ENCODE measurements around a stretch of chr21.

- RRBS: no CpG with 5 or more reads among the region's 2 CpGs
These were observed 55.1 kb upstream of the PSMG1 start for GRCh38 chr21:39238326-39238858.

- RRBS: no CpG with 5 or more reads among the region's 4 CpGs
These were observed 49.0 kb downstream of the BRWD1 start for GRCh38 chr21:39264193-39265088.

- RRBS: no CpG with 5 or more reads among the region's 13 CpGs
These were observed 3.2 kb downstream of the HMGN1 start for GRCh38 chr21:39345400-39346351.

DNA sequence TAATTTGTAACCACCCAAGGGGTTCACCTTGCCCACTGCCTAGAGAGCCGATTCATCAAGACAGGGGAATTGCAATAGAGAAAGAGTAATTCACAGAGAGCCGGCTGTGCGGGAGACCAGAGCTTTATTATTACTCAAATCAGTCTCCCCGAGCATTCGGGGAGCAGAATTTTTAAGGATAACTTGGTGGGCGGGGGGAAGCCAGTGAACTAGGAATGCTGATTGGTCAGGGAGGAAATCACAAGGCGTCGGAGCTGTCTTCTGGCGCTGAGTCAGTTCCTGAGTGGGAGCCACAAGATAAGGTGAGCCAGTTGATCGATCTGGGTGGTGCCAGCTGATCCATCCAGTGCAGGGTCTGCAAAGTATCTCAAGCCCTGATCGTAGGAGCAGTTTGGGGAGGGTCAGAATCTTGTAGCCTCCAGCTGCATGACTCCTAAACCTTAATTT lies 76.7 kb upstream of the B3GALT5 start:
- RRBS: no CpG with 5 or more reads among the region's 11 CpGs

DNA sequence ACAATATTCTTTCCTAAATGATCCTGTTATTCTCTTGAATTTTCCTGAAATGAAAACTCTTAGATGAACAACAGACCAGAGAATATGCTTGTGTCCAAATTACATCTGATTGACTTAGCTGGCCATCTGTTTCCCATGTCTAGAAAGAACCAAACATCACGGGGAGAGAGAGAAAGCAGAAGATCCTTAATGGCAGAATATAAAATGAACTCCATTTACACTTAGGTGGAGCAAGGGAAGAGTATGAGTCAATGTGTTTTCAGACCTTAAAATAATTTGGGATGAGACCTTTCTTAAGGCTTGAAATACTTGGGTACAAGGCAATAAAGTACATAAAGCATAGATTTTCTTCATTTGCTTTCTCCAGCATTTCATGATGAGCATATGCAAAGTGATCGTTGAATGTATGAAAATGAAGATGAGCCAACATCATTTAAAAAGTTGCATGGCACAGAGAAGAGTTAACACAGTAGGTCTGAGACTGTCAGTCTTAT lies 162.1 kb downstream of the DSCAM start:
- RRBS: no CpG with 5 or more reads among the region's 2 CpGs

DNA sequence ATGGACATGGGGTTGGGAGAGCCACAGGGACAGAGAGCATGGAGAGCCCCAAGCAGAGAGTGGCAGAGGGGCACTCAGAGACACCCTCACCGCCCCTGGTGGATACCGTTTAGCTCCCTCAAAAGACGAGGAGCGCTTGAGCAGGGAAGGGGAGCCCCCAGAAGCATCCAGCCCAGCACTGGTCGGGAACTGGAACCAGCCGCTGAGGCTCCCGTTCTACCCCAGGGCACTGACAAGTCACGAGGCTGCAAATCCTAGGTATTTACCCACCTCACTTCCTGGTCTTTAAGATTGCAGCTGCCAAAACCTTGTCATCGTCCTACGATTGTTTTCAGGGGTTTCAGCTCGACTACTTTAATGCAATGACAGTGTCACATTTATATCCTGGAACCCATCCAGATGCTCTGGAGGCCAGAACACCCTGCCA lies 20.9 kb upstream of the BACE2 start:
- RRBS: no CpG with 5 or more reads among the region's 11 CpGs

- RRBS: no CpG with 5 or more reads among the region's 15 CpGs
These were observed 1.2 kb upstream of the BACE2 start for GRCh38 chr21:41166751-41167240.

GRCh38 chr21:41169463-41170063 lies 1.6 kb downstream of the BACE2 start:
- RRBS: no CpG with 5 or more reads among the region's 5 CpGs

GRCh38 chr21:41171070-41171597 lies 3.2 kb downstream of the BACE2 start:
- RRBS: no CpG with 5 or more reads among the region's 11 CpGs

GRCh38 chr21:41202061-41202491 lies 34.1 kb downstream of the BACE2 start:
- RRBS: no CpG with 5 or more reads among the region's 5 CpGs

GRCh38 chr21:41210324-41210888 lies 42.4 kb downstream of the BACE2 start:
- RRBS: no CpG with 5 or more reads among the region's 13 CpGs

GRCh38 chr21:41212671-41213153 lies 44.8 kb downstream of the BACE2 start:
- RRBS: no CpG with 5 or more reads among the region's 3 CpGs

GRCh38 chr21:41216016-41217036 lies 48.4 kb downstream of the BACE2 start:
- RRBS: no CpG with 5 or more reads among the region's 32 CpGs

GRCh38 chr21:41217494-41218201 lies 49.7 kb downstream of the BACE2 start:
- RRBS: no CpG with 5 or more reads among the region's 14 CpGs

GRCh38 chr21:41250260-41251018 lies 66.2 kb upstream of the FAM3B start:
- RRBS: no CpG with 5 or more reads among the region's 9 CpGs

GRCh38 chr21:41317502-41318034 lies 967 bp downstream of the FAM3B start:
- RRBS: no CpG with 5 or more reads among the region's 10 CpGs

DNA sequence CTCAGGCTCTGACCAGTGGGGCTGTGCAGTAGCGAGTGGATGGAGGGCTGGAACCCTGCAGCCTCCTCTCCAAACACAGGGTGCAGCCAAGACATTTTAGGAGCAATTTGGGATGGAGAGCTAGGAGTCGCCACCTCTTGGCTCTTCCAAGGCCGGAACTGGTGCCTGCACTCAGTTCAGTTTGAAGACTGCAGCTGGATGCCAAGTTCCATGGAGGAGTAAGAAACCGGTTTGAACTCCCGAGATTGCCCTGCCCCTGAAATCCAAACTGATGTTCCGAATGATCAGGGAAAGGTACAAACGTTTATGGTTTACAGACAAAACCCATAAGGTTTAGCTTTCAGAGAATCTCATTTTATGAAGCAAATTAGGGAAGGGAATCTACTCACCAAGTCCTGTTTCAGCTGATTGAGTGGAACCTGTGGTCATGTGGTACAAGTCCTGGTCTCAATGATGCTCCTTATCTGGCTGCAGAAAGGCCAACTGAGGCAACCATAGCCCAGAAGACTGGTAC lies 3.0 kb downstream of the MX1 start:
- RRBS: 77% methylated on average over 2 of the region's 7 CpGs

- RRBS: no CpG with 5 or more reads among the region's 22 CpGs
These were observed 38.6 kb downstream of the TMPRSS2 start for GRCh38 chr21:41468977-41470176.

- RRBS: no CpG with 5 or more reads among the region's 5 CpGs
These were observed 9.1 kb downstream of the TMPRSS2 start for GRCh38 chr21:41498921-41499122.

- RRBS: no CpG with 5 or more reads among the region's 5 CpGs
These were observed 6.0 kb downstream of the TMPRSS2 start for GRCh38 chr21:41502004-41502258.

Data from brain (tissue), 1 donor.